ENCODE results near the genes HEXIM1 and STH.

- PRO-cap: bidirectional peak, plus-strand start at chr17:45148475, minus-strand start at chr17:45148154
These were observed 273 bp upstream of the HEXIM1 start for GRCh38 chr17:45148013-45148390.

GRCh38 chr17:45148391-45149130, at the start of gene HEXIM1:
Gene HEXIM1 (plus strand): TSS chr17:45148475.
- PRO-cap: bidirectional peak, plus-strand start at chr17:45148475, minus-strand start at chr17:45148154; unidirectional peak, minus-strand start at chr17:45148803

GRCh38 chr17:45158137-45158396, 3.6 kb upstream of the HEXIM2 start:
- PRO-cap: no peak

GRCh38 chr17:45160230-45161325, 1.1 kb upstream of the HEXIM2 start:
- PRO-cap: bidirectional peak, plus-strand start at chr17:45161123, minus-strand start at chr17:45161131

DNA sequence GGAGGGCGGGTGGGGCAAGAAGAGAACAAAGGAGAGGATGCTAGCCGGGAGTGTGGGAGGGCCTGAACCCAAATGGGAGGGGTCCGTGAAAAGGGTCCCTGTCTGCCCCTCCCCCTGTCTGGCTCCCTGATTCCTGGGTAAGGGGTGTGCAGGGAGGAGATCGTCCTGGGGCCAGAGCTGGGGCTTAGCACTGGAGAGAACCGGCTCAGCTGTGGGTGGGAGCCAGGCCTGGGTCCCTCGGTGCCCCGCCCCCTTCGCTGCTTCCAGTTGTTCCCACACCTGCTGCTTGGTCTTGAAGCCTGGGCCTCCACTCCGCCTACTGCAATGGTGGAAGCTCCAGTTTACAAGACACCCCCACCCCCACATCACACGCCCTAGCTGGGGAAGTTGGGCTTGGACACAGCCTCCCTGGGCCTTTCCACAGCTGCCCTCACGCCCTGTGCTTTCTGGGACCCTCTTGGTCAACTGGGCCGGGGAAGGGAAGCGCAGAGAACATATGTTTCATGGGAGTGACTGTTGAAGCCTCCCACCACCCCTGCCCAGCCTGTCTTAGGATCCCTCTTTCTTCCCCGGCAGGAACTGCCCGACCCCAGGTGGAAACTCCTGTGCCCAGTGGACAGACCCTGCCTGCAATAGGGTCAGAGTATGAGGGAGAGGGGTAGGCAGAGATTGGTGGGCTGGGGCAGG, 10.3 kb downstream of the HEXIM2 start:
- PRO-cap: no peak

- PRO-cap: no peak
These were observed 28.8 kb downstream of the HEXIM2 start for GRCh38 chr17:45190368-45190926.

DNA sequence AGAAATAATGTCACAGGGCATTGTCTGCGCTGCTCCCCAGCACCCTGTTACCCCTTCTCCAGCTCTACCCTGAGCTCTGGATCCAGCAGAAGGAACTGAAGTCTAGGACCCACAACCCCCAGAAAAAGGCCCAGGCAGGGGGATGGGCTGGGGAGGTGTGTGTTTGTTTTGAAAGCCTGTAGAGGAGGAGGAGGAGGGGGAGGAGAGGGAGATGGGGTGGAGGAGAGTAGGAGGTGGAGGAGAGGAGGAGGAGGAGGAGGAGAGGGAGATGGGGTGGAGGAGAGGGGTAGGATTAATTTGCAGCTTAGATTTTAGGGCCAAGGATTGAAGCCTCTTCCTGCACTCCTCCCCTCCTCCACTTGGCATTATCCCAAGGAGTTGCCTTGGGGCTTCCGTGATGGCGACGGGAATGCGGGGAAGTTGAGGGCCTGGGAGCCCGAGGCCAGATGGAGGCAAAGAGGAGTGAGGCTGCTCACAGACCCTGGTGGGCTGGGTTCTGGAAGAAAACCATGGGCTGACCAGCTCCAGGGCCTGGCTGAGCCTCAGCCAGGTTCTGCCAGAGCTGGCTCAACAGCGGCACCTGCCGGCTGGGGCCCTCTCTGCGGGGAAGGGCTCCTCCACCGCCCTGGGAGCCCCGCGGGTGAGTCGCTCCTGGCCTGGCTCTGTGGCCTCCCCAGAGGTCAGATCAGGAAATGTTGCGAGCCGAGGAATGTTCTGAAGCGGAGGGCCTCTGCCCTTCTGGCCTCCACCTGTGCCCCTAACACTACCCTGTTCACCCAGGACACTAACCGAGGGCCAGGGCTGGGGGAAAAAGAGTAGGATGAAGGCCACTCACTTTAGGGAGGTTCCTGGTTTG, 24.1 kb upstream of the FMNL1 start:
- PRO-cap: no peak

DNA sequence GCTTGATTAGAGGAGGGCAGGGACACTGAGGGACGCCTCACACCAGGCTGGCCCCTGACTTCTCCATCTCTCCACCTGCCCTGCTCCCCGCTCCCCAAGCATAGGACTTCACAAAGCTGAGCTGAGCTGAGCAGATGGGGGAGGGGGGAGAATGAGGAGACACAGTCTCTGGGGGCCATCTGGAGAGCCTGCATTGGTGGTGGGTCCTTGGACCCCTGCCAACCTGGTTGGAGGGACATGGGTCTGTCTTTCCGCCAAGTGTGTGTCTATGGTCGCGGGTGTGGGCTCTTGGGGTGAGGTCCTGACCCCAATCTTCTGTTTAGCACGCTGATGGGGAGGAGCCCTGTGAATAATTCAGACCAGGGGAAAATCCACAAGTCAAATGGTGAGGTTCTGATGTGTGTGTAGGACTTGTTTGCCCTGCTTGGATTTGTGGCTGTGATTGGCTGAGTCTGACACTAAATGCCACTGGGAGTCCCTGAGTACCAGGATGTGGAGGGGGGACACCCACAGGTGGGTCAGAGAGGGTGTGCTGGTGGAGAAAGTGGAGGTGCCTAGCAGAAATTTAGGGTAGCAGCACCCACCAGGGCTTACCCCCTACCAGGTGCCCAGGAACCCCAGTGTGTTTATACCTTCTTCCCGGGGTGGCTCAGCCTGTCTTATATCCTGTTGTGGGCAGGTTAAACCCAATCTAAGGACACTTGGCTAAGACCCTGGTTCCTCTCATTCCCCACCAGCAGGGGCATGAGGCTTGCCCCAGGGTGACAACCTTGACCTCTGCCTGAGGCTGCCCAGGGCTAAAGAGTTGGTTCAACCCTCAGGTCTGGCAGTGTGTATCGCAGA, 2.1 kb downstream of the FMNL1 start:
- PRO-cap: no peak

GRCh38 chr17:45248132-45248527, 13.8 kb downstream of the SPATA32 start:
- PRO-cap: bidirectional peak, plus-strand start at chr17:45248394, minus-strand start at chr17:45248302

GRCh38 chr17:45341529-45342123, 24.8 kb upstream of the MAP3K14 start:
- PRO-cap: no peak

GRCh38 chr17:45371592-45372343, 54.9 kb upstream of the MAP3K14 start:
- PRO-cap: no peak

DNA sequence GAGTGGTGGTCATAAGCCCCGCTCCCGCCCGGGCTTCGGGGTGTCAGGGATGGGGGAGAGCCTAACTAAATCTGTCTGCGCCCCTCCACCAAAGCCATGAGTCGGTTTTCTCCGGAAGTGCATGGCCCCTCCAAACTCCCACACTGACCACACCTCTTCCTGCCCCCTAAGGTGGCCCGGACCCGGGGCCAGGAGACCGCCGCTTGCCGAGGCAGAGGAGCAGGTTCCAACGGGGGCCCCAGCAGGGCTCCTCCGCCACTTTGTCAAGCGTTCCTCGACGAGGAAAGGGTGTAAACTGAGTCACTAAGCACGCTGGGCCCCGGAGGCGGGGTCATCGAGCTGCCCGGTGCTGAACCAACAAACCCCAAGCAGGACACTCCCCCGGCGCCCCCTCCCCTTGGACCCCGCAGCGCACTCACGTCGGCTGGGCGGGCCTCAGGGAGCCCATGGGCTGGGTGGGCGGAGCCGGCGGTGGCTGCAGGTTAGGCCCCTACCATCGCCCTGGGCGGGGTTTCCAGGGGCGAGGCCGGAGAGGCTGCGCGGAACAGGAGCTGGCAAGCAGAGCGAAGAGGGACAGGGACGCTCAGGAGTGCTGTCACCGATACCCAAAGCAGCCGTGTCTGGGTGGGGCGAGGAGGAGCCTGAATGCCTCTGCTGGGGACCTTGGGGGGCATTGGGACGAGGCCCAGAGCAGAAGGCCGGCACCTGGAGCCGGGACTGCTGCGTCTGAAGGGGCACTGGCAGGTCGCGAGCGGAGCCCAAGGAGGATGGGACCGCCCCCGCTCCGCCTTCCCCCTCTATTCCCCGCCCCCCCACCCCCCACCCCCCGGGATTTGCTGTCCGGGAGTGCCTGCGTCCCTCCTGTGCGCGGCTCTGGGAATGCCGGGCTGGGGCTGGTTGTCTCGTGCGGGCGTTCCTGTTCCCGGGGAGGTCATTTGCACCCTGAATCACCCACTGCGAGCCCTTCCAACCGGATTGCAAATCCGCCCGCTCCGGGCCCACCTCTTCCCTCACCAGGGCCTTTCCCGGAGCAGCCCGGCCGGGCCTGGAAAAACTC, 1.1 kb downstream of the ARHGAP27 start:
- PRO-cap: bidirectional peak, plus-strand start at position 557 of the sequence, minus-strand start at position 370 of the sequence; bidirectional peak, plus-strand start at position 829 of the sequence, minus-strand start at position 728 of the sequence

DNA sequence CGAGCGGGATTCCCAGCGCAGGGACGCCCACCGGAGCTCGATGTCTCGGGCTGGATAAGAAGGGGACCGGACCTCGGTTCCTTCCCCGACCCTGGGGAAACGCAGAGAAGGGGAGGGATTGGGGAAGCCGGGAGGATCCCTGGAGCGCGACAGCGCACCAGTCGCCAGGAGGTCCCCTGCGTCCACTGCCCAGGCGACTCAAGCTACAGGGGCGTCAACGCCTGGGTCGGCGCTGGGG, 492 bp downstream of the ARHGAP27 start:
- PRO-cap: no peak

- PRO-cap: no peak
These were observed 22.0 kb downstream of the PLEKHM1 start for GRCh38 chr17:45468361-45469079.

- PRO-cap: no peak
These were observed 40.7 kb downstream of the MAPT start for GRCh38 chr17:45934990-45935583.

- PRO-cap: no peak
These were observed at the start of gene STH for GRCh38 chr17:45999239-45999595. Gene STH (plus strand): TSS chr17:45999250.

- PRO-cap: no peak
These were observed 28.0 kb downstream of the STH start for GRCh38 chr17:46027025-46027570.

DNA sequence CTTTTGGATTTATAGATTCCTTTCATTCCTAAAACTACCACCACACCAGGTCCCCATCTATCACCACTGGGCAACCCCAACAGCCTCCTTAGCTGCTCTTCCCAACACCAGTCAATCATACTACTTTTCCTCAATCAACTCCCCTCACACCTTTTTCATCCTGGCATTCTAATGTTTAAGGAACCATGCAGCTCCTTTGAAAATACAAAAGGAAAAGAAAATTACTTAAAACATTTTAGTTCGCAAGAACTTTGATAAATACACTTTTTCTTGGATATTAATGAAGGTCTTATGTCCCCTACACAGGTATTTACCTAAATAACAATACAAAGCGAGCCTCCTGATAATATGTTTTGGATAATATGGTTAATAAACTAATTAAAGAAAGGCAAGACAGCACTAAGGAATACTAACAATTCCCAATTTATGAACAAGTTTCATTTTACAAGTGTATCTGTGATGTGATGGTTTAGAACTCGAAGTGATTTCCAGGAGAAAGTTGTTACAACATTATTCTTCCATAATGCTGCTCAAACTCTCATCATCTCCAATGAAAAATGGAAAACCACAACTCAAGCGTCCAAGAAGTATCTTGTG, 94.9 kb downstream of the KANSL1 start:
- PRO-cap: no peak

GRCh38 chr17:46108914-46109577, 84.2 kb downstream of the KANSL1 start:
- PRO-cap: no peak

- PRO-cap: no peak
These were observed 65.4 kb downstream of the KANSL1 start for GRCh38 chr17:46127585-46128541.